Metanephros (tissue), 2 donors: ENCODE measurements around a stretch of chr12.

- RAMPAGE, long total RNA, result no peak
Observed at GRCh38 chr12:40208767-40209059, 16.1 kb upstream of the LRRK2 start.

DNA sequence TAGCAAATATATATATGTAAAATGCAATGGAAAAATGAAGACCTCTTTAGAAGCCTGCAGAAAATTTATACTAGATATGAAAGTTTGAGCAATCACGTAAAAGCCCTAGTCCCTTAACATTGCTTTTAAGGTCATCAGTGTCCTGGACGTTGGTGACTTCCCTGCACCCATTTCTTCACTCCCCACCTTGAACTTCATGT lies 15.8 kb upstream of the LRRK2 start:
- RAMPAGE, long total RNA, result no peak

DNA sequence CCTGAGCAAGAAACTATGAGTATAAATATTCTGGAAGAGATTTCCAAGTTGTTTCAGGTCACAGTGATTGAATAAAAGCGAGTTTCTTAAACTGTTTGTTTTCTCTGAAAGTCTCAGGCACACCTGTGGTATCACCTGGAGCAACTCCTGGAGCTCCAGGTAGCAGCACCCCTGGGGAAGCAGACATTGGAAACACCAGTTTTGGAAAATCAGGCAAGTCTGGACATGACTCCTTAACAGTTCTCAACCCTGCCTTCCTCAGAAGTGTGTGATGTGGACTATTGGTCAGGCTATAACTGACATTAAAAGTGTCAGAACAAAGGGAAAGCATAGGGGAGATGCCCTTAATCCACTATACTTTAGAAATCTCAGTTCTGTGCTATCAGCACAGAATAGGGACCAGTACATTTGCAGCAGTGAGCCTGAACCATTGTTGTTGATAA lies 217.6 kb upstream of the CNTN1 start:
- RAMPAGE, long total RNA, result no peak

DNA sequence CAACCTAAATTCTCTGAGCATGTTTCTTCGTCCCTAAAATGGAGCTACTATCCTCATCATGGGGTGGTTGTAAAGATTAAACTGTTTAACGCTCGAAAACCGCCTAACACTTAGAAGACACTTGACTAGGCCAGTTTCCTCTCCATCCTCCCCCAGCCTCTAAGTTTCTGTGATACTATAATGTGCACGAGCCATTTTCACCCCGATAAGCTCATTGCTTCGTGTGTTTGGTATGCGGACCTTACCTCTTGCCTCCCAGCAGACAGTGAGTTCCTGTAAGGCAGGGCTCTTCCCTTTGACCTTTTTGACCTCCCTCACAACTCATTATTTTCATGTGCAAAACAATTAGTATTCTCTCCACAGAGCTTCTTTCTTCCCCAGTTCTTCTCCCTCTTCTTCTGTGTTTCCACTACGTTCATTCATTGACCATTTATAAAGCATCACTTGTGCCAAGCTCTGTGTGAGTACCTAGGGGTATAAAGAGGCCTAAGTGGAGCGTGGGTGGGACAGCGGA lies 560 bp upstream of the GXYLT1 start:
- RAMPAGE, long total RNA, result no peak

DNA sequence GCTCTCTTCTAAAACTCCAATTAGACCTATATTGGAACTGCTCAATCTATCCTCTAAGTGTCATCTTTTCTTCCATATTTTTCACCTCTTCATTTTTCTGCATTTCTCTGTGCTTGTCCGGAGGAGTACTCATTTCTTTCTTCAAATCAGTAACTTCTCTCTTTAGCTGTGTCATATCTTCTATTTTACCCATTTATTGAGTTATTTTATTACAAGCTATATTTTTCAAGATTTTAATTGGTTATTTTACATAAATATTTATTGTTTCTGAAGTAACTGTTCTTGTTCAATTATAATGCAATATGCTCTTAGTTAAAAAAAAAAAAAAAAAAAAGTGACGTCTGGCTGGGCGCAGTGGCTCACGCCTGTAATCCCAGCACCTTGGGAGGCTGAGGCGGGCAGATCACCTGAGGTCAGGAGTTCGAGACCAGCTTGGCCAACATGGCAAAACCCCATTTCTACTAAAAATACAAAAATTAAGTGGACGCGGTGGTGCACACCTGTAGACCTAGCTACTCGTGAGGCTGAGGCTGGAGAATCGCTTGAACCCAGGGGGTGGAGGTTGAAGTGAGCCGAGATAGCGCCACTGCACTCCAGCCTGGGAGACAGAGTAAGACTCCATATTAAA lies 31.9 kb downstream of the YAF2 start:
- RAMPAGE, long total RNA, result no peak

DNA sequence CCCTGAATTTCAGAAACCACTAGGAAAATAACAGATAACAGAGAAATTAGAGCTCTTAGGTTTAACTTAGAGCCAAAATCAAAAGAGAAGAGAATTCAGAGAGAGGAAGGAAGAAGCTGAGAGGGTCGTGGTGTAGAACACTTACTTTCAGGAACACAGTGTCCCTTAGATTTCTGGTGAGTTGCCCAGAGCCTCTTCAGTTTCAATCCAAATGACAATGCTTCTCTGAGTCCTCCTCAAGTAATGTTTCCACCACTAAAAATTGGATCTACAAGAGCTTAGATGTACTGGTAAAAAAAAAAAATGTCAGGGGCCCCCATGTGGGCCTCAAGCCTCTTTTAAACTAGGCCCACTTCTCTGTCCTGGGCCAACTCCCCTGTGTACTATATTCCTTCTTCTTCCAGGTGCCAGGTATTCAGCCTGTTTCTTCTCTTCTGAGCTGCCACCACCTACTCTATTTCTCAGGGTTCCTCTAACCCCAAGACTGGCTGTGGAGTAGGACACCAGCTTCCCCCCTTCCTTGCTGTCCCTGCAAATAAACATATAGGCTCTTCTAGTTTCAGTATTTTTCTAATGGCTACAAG lies 2.5 kb downstream of the YAF2 start:
- RAMPAGE, long total RNA, result no peak

DNA sequence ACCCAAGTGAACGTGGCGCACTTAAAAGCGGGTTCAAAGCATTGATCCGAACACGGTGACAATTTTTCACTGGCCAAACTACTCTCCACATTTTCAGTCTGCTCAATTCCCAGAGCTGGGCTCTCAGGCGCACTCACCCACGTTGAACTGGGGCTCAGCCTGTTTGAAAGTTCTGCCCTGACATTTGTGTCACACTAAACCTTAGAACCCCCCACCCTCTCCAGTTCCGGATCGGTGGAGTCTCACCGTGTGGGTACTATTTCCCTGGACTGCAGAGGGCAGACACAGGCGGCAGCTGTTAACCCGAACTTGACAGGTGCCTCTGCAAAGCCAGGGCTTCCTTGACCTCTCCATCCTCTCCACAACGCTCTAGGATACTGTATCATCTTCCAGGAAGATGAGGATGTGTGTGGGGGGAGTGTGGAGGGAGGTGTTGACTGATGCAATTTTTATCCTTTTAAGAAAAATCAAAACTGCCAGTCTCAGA lies 1.0 kb upstream of the PRICKLE1 start:
- RAMPAGE, long total RNA, result no peak

DNA sequence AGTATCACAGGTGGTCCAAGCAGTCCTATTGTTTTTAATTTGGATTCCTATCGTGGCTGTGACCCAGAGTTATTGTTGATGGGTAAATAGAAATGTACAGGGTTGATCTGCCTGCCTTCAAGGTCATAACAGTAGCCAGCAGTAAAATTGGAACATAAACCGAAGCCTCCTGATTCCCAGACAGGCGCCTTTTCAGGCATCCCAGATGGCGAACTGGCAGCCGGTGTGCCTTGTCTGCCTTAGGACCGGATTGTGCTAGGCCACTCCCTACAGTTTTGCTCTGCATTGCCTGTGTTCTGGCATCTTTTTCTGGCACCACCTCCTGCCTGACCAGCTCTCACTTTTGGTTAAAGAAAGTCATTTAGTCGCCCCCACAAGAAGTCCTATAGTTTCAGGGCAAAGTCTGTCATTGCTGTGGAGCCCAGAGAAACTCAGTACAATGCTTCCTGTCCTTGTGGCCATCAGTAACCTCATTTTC lies 22.3 kb downstream of the TMEM117 start:
- RAMPAGE, long total RNA, result no peak

DNA sequence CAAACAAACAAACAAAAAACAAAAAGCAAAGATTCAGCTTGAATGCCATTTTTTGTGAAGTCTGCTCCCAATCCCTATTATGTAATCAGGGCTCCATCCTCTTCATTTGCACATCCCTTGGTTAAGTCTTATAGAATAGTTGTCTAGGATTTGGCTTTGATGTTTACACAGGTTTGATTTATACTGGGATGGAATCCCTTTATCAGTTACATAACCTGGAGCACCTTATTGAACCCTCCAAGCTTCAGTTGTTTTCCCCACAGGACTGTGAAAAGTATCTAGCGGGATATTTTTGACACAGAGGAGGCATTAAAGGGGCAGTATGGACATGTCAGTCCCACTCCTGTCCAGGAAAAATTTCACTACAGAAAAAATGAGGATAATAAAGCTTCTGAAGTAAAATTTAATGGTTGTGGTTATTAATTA lies 416.6 kb downstream of the TMEM117 start:
- RAMPAGE, long total RNA, result no peak

DNA sequence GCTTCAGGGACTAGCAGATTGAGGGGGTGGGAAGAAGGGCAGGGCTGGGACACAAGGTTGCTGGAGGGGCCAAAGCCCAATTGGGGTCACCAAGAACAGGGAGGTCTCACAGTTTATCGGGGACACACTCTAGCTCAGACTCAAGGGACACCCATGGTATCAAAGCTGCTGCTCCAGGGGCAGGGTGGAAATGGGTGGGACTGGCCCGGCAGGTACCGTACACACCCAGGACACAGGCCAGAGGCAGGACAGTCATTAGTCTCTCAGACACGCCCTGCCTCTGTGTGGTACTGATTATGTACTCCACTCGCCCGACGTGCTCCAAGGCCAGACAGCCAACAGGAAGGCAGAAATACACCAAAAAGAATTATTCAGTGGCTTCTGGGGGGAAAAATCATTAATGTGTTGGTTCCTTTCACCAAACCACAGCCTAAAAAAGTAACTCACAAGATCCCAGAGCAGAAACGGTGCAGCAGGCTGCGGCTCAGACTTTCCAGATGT lies 41.1 kb downstream of the NELL2 start:
- RAMPAGE, long total RNA, result no peak

- RAMPAGE, long total RNA, result no peak
Observed at GRCh38 chr12:45306634-45308039, 91.2 kb downstream of the ANO6 start.

DNA sequence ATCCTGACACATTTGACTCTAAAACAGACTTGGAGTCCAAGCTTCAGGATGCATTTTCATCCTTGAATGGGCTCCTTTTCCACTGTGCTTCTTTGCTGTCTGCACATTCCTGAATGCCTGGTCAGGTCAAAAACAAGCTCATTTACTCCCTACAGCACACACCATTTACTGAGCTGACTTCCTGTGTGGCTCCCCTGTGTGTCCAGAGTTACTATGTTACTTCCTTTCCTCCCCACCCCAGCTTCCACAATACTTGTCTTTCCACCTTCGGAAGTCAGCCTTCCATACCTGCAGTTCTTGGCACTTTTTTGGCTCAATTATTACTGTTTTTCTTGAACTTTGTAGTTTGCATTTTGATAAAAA lies 112.1 kb downstream of the ANO6 start:
- RAMPAGE, long total RNA, result no peak

- RAMPAGE, long total RNA, result no peak
Observed at GRCh38 chr12:45750591-45751412, 21.3 kb downstream of the ARID2 start.

DNA sequence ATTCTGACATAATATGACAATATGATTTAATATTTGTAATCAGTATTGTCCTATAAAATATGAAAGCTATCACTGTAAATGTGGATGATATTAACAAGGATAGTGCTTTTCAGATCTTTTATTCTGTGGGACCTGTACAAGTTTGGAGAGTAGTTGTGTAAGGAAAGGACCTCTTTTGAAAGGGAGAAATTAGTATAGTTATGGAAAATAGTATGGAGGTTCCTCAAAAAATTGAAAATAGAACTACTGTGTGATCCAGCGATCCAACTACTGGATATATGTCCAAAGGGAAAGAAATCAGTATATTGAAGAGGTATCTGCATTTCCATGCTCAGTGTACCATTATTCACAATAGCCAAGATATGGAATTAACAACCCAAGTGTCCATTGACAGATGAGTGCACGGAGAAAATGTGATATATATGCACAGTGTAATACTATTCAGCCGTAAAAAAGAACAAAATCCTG lies 56.9 kb downstream of the ARID2 start:
- RAMPAGE, long total RNA, result no peak

- RAMPAGE, long total RNA, result no peak
Observed at GRCh38 chr12:45851376-45852314, 122.1 kb downstream of the ARID2 start.

GRCh38 chr12:45988268-45988656 lies 2.1 kb downstream of the SCAF11 start:
- RAMPAGE, long total RNA, result no peak

GRCh38 chr12:45992725-45993202 lies 2.4 kb upstream of the SCAF11 start:
- RAMPAGE, long total RNA, result no peak

DNA sequence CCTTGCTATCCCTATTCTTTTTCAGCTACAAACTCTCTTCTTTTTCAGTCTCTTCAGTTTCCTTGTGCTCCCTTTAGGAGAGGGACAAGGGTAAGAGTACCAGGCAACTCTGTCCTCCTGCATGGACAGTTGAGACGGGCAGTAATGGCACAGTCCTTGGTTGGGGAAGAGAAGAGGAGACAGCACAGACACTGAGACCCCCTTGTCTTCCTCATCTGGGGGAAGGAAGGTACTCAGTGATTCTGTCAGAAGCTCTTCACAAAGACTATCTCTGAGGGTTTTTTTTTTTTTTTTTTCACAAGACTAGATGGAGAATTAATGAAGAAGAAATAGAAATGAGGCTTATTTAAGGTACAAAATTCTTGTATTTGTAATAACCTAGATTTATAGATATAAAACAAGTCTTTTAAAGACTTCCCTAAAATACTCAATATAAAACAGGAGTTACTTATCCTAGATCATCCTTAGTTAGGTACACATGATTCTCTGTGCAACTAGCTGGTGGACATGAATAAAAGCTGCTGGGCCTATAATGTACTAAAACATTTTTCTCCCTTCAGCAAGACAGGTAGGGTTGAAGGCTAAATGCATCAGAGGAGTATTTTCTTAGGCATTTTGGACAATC lies 81.2 kb downstream of the SLC38A1 start:
- RAMPAGE, long total RNA, result no peak

GRCh38 chr12:46192320-46192853 lies 76.5 kb downstream of the SLC38A1 start:
- RAMPAGE, long total RNA, result no peak

- RAMPAGE, long total RNA, result no peak
Observed at GRCh38 chr12:46200046-46200394, 68.8 kb downstream of the SLC38A1 start.